Thoracic aorta endothelial cell (primary cell): ENCODE results near the genes USF1 and OLFML2B.

DNA sequence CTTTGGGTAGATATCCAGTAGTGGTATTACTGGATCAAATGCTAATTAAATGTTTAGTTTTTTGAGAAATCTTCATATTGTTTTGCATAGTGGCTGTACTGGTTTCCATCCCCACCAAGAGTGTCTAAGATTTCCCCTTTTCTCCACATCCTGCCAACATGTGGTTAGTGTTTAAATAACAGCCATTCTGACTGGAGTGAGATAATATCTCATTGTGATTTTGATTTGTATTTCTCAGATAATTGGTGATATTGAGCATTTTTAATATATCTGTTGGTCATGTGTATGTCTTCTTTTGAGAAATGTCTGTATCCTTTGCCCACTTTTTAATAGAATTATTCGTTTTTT is 5.1 kb downstream of the LY9 start:
- CAGE, long polyA plus RNA: no peak

- CAGE, long polyA plus RNA: no peak
Observed at GRCh38 chr1:161019990-161020411, 951 bp downstream of the F11R start.

GRCh38 chr1:161021420-161021627 is 372 bp upstream of the F11R start:
- CAGE, long polyA plus RNA: no peak

DNA sequence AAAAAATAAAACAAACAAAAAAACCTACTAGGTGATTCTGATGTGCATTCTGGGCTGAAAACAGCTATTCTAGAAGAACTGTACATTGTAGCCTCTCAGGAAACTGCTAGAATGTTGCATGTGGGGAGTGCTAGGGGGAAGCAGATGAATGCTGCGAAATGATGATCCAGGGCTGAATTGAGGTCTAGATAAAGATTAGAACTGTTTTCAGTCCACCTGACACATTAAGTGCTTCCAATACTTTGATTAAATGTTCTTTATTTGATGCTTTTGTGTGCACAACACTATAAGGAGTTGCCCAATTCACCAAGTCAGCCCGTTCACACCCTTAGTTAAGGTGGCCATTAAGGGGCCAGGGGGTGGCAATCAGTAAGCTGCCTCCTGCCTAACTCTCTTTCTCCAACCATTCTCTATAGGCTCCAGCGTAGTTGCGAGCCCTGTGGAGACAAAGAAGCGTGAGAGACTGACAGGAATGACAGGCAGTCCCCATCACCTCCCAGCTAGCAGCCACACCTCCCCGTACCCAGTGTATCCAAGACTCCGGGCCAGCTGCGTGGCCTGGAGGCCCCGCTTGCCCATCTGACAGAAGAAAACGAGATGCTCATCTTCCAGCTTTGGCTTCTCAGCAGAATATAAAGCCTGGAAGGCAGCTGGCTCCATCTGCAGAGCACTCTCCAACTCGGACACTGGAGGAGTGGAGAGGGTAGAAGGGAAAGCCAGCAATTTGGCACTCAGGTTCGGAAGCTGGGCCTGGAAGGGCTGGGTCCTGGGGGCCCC is 1.2 kb downstream of the TSTD1 start:
- CAGE, long polyA plus RNA: no peak

- CAGE, long polyA plus RNA: no peak
Observed at GRCh38 chr1:161045751-161046582, at the start of gene USF1. TSS of gene USF1 (minus strand) at chr1:161045977.

DNA sequence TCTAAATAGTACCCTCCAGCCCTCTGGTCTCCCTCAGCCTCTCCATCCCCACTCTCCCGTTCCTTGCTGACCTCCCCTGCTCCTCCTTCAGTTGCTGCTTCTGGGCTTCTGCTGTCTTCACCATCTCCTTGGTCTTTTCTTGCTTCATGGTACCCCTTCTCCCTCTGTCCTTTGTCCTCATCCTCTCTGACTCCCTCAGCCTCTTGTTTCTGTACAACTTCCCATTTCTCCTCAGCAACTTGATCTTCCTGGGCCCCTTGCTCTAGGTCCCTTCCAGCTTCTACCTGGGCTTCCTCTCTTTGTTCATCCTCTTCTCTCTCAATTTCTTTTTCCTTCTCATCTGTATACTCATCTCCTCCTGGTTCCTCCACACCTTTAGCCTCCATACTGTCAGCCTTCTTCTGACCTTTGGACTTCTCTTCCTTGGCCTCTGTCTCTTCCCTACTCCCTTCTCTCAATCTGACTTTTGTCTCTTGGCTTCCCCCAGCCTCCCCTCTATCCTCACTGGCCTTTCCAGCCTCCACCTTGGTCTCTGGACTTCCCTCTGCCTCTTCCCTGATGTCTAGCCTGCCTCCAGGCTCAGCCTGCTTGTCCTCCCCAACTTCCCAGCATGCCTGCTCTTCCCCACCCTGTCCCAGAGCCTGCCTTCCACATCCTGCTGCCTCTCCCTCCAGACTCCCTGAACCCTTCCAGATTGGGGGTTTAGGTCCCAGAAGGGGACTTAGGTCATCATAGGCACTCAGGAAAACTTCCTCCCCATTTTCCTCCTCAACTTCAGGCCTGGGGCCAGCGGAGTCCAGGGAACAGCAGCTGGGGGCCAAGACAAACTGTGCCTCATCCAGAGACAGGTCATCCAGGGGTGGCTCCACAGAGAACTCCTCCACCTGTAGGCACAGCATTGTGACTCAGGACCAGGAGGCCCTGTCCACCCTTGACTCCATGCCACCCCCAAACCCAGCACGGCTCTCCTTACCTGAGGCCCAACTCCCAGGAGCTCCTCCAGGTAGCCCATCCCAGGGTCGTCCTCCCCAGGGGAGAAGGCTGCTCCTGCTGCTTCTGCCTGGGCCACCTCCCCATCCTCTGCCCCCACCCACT is 3.0 kb upstream of the USF1 start:
- CAGE, long polyA plus RNA: no peak

- CAGE, long polyA plus RNA: no peak
Observed at GRCh38 chr1:161066665-161067285, 2.9 kb downstream of the ARHGAP30 start.

DNA sequence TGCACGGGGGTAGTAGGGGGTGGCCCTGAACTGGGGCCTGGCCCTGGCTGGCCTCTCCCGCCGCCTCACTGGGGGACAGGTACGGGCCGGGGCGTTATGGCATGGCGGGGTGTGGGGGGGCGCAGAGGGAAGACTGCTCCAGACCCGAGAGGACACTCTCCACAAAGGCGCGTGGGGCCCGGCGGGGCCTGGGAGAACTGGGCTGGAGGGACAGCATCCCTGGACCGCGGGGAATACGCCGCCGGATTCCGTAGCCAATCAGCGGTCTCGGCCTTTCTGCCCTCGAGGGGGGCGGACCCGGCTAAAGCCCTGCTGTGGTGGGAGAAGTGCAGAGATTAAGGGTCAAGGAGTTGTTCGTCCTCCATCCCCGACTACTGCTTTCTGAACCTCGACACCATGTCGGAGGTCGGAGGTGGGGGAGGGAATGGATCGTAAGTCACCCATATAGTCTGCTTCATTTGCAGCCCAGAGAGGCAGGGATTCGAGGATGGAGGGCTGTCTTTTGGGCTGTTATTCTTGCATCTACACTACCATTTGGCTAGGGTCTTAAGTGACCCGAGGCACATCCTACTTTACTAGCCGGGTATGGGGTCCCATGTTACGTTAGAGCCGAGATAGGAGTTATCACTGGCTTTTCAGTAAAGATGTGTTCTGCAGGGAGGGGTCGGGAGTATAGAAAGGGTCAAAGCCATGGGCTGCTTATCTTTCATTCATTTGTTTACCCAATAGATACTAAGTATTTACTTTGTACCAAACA is 478 bp downstream of the USP21 start:
- CAGE, long polyA plus RNA: no peak

- CAGE, long polyA plus RNA: no peak
Observed at GRCh38 chr1:161182251-161182816, 5.0 kb upstream of the B4GALT3 start.

DNA sequence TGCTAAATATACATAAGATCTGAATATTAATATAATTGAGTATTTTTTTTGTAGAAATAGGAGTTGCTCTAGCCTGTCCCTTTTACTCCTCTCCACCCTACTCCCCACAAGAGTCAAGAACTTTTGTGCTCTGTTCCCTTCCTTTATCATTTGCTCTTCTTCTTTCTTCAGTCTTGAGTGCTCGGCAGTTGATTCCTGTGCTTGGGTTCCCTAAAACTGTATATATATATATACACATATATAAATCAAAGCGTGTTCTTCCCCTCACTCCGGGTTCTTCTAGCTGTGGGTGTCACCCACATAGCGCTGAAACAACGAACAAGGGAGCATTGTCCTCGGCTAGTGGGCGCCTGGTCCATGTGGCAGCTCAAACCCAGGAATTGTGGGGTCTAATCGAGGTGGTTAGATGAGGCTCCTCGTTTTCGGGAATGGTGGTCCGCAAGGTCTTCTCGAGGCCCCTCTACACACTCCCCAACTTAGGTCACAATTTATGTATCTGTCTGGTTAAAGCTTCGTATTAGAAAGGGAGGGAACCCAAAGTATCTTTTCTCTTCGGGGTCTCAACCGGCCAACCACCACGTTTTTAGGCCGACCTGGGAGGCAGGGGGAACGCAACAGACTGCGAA is 635 bp upstream of the SDHC start:
- CAGE, long polyA plus RNA: no peak

DNA sequence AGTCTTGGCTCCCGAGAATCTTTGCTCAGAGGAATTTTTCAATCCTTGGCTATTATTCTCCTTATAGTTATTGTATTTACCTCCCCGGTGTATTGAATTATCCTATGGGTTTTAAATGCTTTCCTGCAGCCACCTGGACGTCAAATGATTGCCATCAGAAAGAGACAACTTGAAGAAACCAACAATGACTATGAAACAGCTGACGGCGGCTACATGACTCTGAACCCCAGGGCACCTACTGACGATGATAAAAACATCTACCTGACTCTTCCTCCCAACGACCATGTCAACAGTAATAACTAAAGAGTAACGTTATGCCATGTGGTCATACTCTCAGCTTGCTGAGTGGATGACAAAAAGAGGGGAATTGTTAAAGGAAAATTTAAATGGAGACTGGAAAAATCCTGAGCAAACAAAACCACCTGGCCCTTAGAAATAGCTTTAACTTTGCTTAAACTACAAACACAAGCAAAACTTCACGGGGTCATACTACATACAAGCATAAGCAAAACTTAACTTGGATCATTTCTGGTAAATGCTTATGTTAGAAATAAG is 6.4 kb upstream of the HSPA6 start:
- CAGE, long polyA plus RNA: no peak

- CAGE, long polyA plus RNA: no peak
Observed at GRCh38 chr1:161528394-161528872, 4.1 kb downstream of the HSPA6 start.

GRCh38 chr1:161726582-161727375 is 5.4 kb downstream of the FCRLB start:
- CAGE, long polyA plus RNA: no peak

DNA sequence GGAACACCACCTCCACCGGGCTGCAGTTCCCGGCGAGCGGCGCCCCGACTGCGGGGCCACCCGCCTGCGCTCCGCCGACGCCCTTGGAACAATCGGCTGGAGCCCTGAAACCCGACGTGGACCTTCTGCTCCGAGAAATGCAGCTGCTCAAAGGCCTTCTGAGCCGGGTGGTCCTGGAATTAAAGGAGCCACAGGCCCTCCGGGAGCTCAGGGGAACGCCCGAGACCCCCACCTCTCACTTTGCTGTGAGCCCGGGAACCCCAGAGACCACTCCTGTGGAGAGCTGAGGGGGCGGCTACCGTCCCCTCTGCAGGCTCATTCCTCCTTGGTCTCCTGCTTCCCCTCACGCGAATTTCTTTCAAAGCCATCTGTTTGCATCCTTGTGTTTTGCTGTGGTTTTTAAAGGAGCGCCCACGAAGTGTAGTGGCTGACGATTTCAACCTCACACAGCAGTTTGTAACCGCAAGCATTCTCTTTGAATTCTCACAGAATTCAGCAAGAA is 6.1 kb downstream of the FCRLB start:
- CAGE, long polyA plus RNA: no peak

GRCh38 chr1:162023155-162024165 is at the start of gene OLFML2B:
TSS of gene OLFML2B (minus strand) at chr1:162023869.
- CAGE, long polyA plus RNA: no peak

GRCh38 chr1:162024166-162024701 is 565 bp upstream of the OLFML2B start:
- CAGE, long polyA plus RNA: no peak

GRCh38 chr1:162215730-162216289 is 146.3 kb downstream of the NOS1AP start:
- CAGE, long polyA plus RNA: no peak

DNA sequence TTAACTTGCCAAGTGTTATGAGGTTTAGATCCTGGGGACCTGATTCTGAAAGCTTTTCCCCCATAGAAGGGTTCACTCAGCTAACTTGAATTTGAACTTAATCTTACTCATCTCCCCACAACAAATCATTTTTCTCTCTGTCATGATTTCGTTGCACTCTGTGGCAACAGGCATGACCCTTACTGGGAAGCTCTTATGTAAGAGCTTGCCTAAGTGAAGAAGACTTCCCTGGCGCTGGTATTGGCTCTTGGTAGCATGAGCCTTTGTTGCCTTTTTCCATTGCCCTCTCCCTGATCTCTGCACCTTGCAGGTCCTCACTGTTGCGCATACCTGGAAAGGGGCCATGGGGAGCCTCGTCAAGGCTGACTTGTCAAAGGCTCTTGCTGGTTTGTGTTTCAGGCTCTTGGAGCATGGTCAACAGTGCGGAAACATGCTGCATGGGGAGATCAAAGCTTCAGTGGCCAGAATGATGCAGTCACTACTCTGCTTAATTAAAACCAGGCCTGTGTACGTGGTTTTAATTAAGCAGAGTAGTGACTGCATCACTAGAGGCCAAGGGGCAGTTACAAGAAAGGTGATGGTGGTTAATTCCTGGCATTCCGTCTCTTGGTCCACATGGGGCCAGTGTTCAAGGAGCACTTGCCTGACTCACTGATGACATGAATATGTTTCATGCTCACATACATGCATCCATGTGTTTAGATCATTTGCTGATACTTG is 141.3 kb downstream of the SPATA46 start:
- CAGE, long polyA plus RNA: no peak

- CAGE, long polyA plus RNA: no peak
Observed at GRCh38 chr1:162383769-162384959, 2.6 kb downstream of the C1orf226 start.

- CAGE, long polyA plus RNA: no peak
Observed at GRCh38 chr1:162528406-162529387, 31.1 kb downstream of the UHMK1 start.